Sigmoid colon (tissue), 4 donors: Measurements from ENCODE around the gene TFF2.

DNA sequence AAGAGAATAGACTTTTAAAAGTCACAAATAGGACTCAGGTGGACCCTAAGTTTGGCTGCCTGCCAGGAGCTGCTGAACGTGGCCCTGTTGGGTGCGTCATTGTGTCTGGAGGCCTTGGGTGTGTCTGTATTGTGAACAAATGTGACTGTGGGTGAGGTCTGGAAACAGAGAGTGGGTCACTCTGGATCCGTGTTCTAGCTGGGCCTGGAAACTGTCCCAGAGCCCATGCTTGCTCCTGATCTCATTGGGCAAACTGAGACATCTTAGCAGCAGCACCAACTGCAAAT, 47.6 kb upstream of the ABCG1 start:
- PRO-cap: no peak
- RAMPAGE, long total RNA, 4 experiments: no peak in any of the 4 experiments

- PRO-cap: no peak
- RAMPAGE, long total RNA, 4 experiments: no peak in any of the 4 experiments
These were observed 23.6 kb upstream of the ABCG1 start for GRCh38 chr21:42195261-42195730.

GRCh38 chr21:42238321-42239027, 19.5 kb downstream of the ABCG1 start:
- PRO-cap: no peak
- RAMPAGE, long total RNA, 4 experiments: no peak in any of the 4 experiments

- PRO-cap: no peak
- RAMPAGE, long total RNA, 4 experiments: no peak in any of the 4 experiments
These were observed 42.1 kb downstream of the TFF3 start for GRCh38 chr21:42272916-42273624.

- PRO-cap: no peak
- RAMPAGE, long total RNA, 4 experiments: no peak in any of the 4 experiments
These were observed 4.8 kb upstream of the TFF3 start for GRCh38 chr21:42319806-42320557.

GRCh38 chr21:42337881-42338857, 12.6 kb downstream of the TFF2 start:
- PRO-cap: no peak
- RAMPAGE, long total RNA, 4 experiments: no peak in any of the 4 experiments

DNA sequence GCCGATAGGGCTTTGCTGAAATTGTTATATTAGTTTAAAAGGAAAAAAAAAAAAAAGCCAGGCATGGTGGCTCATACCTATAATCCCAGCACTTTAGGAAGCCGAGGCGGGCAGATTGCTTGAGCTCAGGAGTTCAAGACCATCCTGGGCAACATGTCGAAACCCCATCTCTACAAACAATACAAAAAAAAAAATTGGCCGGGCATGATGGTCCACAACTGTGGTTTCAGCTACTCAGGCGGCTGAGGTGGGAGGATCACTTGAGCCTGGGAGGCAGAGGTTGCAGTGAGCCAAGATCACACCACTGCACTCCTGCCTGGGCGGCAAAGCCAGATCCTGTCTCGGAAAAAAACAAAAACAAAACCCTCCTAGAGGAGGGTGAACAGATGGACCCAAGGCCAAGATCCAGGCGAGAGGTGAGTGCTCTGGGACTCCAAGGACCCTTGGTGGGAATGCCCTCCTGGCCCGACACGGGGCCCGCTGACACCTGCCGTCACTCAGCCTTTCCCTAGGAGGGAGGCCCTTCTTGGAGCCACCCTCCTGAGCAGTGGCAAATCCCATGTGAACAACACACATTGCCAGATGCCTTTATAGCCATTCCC, 503 bp downstream of the TFF2 start:
- PRO-cap: no peak
- RAMPAGE, long total RNA, 4 experiments: no peak in any of the 4 experiments

- PRO-cap: no peak
- RAMPAGE, long total RNA, 4 experiments: no peak in any of the 4 experiments
These were observed at the start of gene TFF2 for GRCh38 chr21:42350792-42351333. Gene TFF2 (minus strand): TSS chr21:42350994.

DNA sequence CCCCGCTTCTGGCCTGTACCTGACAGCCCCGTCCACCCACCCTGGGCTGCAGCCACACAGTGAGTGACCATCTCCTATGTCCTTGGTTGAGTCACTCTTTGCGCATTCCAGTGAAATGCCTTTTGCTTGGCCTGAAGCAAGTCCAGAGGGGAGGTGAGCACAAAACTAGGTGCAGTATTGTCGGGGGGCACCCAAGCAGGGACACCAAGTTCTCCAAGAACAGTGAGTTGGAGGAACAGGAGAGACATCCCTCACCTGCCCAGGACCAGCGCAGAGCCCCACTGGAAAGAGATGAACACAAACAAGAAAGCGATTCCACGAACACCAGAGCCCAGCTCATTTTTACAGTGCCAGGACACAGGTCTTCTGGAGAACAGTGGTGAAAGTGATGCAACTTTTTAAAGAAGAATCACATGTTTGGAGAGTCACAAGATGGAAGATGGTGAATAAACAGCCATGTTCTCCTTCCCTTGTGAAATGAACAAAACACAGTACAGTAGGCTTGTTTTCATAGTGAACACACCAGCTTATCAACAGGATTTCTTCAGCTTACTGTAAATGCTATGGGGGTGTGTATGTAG, 10.0 kb downstream of the TMPRSS3 start:
- PRO-cap: no peak
- RAMPAGE, long total RNA, 4 experiments: no peak in any of the 4 experiments

- PRO-cap: no peak
- RAMPAGE, long total RNA, 4 experiments: no peak in any of the 4 experiments
These were observed 22.0 kb downstream of the RSPH1 start for GRCh38 chr21:42473889-42474545.

DNA sequence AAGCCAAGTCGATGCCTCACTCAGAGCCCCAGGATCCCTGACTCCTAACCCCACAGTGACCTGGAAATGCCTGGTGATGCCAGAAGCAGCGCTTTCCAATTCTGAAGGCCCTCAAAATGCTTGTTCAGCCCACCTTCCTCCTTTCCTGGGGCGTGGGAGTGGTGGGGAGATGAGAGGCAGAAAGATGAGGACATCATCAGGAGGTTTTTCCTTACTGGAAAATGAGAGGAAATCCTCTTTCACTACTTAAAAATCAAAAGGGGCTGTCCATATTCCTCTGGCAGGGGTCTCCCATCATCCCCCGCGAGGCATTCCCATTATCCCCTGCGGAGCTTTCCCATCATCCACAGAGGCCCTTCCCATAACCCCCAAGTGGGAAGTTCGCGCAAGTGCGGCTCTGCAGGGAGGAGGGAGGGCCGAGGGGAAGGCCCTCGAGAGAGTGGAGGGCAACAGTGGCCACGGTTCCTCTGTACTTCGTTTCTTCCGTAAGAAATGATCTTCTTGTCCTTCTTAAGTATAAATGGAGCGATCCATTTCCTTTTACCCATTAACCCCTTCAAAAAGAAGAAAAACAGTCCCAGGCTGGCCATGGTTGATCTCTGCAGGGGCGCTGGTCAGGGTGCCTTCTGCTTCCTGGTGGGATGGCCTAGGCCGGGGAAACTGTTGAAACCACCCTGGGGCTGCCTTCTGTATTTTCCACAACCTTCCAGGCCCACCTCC, 3.4 kb upstream of the RSPH1 start:
- PRO-cap: no peak
- RAMPAGE, long total RNA, 4 experiments: no peak in any of the 4 experiments

- PRO-cap: no peak
- RAMPAGE, long total RNA, 4 experiments: no peak in any of the 4 experiments
These were observed 19.1 kb downstream of the SLC37A1 start for GRCh38 chr21:42532559-42533412.

- PRO-cap: no peak
- RAMPAGE, long total RNA, 4 experiments: no peak in any of the 4 experiments
These were observed 32.3 kb upstream of the PDE9A start for GRCh38 chr21:42621060-42621593.

- PRO-cap: no peak
- RAMPAGE, long total RNA, 4 experiments: no peak in any of the 4 experiments
These were observed 8.2 kb downstream of the PDE9A start for GRCh38 chr21:42661599-42662087.

GRCh38 chr21:42684927-42685574, 31.6 kb downstream of the PDE9A start:
- PRO-cap: no peak
- RAMPAGE, long total RNA, 4 experiments: no peak in any of the 4 experiments

DNA sequence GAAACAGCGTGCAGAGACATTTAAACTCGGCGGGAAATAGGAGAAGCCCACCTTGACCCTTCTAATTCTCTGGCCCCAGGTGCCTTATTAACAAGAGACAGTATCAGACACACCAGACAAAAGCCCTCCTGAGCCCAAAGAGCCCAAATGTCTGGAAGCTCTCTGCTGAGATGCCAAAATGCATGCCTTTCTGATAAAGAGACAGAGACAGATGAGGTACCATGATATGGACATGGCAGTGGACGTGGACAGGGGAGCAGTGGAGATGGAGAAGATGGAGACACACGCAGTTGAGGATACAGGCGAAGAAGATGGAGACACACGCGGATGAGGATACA, 36.2 kb downstream of the PDE9A start:
- PRO-cap: no peak
- RAMPAGE, long total RNA, 4 experiments: no peak in any of the 4 experiments

DNA sequence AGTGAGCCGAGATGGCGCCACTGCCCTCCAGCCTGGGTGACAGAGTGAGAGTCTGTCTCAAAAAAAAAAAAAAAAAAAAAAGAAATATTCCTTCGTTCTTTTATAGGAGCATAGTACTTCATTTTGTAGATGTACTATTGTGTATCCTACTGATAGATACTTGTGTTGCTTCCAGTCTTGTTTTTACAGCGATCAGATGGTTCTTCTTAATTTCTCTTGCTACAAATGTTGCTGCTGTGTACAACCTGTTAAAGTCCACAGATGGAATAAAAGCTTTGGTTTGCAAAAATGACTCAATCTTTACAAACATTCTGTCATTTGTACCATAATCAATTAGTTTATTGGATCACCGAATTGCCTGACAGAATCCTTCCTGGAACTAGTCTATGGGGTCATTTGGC, 66.2 kb downstream of the PDE9A start:
- PRO-cap: no peak
- RAMPAGE, long total RNA, 4 experiments: no peak in any of the 4 experiments

DNA sequence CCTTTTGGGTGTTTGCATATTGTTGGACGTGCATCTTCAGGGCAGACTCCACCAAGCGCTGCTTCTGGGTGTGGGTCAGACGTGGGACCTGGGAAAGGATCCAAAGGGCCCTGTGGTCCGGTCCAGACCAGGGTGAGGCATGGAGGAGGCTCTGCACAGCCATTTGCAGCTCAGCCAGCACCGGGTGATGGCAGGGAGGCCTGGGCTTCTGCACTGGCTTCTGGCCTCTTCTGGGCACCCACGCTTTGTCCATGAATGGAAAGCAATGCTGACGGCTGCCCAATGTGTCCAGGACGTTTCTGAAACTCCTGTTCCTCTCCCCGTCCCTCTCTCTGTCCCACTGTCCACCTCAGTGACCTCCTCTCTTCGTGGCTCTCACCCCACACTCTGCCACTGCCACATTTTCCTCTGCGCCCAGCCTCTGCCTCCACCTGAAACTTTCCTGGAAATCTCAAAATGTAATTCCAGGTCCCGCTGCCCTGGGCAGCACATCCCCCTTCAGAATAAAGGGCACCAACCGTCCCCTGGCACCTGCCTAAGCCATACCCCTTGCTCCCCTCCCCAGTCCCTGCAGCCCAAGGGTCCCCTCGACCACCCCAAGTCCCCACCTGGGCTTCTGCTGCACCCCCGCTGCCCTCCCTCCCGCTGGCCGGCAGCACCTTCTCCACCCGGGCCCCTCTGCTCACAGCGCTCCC, 42.2 kb downstream of the WDR4 start:
- PRO-cap: no peak
- RAMPAGE, long total RNA, 4 experiments: no peak in any of the 4 experiments

DNA sequence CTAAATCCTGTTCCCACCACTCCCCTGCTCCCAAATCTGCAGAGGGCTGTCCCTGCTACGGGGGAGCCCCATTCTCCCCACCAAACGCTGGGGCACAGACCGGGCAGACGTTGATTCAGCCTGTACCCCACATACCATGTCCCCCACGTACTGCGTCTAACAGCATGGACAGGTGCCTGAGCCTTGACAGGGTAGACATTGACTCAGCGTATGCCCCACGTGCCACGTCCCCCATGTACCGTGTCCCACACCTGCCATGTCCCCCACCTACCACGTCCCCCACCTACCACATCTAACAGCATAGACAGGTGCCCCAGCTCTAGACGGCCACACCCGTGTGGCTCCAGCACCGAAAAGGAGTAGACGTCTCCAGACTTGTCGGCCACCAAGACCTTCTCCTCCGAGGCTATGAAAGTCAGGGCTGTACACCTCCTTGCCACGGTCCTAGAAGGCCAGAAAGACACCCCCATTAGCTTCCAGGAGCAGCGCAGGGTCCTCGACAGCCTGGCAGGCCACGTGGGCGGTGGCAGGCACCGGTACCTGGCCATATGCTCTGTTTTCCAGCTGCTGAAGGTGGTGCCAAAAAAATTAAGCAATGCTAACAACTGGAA, 16.1 kb downstream of the WDR4 start:
- PRO-cap: no peak
- RAMPAGE, long total RNA, 4 experiments: no peak in any of the 4 experiments

- PRO-cap: no peak
- RAMPAGE, long total RNA, 4 experiments: no peak in any of the 4 experiments
These were observed 14.6 kb downstream of the WDR4 start for GRCh38 chr21:42864639-42865338.